Colic lymph node (tissue), 1 donor: ENCODE results near the genes C6orf120 and ERMARD.

- PRO-cap: no peak
Observed at GRCh38 chr6:168114530-168114821, 35.5 kb upstream of the FRMD1 start.

DNA sequence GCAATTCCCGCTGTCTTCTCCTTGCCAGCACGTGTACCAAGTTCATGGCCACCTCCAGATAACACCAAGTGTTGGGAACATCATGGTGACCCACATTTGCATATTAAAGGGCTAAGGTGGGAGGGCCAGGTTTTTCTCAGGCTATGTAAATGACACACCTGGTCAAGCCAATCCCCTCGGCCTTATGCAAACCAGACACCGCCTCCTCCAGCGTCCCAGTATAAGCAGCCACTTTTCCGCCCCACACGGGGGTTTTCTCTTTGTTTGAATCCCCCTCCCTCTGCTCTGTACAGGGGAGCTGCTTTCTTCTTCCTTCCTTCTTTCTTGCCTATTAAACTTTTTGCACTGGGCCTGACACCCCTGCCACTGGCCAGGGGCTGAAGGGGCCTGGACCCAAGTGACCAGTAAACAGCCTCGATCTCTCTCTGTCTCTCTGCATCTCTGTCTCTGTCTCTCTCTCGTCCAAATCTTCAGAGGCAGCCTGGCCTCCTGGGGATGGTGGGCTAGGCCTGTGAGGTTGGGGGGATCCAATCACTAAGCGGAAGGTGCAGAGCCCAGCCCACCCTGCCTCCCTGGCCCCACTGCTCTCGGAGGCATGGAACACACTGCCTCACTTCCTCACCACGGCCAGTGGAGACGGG is 110.5 kb downstream of the DACT2 start:
- PRO-cap: no peak

- PRO-cap: no peak
Observed at GRCh38 chr6:168225226-168225716, 94.3 kb downstream of the DACT2 start.

- PRO-cap: no peak
Observed at GRCh38 chr6:168301488-168302292, 17.9 kb downstream of the DACT2 start.

DNA sequence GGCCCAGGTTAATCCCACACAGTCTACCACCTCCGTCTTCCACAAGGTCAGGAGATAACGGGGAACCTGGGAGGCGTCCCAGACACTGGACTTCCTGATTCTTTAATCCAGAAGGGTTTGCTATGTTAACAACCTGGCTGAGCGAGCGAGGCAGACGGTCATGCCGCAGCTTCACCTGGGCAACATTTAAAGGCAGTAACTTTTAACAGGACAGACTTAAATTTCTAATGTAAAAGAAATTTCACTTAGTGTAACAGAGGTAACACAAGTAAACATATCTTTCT is 1.4 kb downstream of the DACT2 start:
- PRO-cap: no peak

- PRO-cap: no peak
Observed at GRCh38 chr6:168666903-168667752, 226.1 kb downstream of the SMOC2 start.

DNA sequence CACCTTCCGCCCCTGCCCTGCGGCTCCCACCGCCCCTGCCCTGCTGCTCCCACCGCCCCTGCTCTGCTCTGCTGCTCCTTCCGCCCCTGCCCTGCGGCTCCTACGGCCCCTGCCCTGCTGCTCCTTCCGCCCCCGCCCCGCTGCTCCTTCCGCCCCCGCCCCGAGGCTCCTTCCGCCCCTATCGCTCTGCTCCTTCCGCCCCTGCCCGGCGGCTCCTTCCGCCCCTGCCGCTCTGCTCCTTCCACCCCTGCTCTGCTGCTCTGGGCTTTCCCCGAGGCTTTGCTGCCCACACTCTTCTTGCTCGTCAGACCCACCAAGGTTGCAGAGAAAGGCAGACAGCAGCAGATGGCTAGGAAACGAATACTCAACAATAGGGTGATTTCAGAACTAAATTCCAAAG is 78.7 kb downstream of the THBS2 start:
- PRO-cap: no peak

GRCh38 chr6:169224099-169224918 is 29.3 kb downstream of the THBS2 start:
- PRO-cap: no peak

DNA sequence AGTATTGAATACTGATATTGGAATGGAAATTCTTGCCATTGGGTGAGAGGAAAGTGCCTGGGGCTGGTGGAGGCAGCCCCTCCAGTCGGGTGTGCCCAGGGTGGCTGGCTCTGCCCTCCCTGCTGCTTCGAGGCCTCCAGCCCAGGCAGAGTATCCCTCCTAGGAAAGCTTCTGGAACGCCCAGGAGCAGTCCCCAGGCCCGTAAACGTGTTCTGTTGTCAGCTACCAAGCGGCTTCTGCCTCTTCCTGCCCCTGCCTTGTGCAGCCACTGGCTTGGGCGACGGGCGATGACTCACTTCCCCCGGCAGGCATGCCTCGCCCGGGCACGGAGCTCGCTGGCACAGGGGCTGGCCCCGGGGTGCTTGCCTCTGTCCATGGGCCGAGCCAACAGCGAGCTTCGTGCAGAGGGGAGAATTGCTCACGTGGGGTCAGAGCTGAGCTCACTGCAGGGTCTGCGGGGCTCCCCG is 86.7 kb upstream of the THBS2 start:
- PRO-cap: no peak

DNA sequence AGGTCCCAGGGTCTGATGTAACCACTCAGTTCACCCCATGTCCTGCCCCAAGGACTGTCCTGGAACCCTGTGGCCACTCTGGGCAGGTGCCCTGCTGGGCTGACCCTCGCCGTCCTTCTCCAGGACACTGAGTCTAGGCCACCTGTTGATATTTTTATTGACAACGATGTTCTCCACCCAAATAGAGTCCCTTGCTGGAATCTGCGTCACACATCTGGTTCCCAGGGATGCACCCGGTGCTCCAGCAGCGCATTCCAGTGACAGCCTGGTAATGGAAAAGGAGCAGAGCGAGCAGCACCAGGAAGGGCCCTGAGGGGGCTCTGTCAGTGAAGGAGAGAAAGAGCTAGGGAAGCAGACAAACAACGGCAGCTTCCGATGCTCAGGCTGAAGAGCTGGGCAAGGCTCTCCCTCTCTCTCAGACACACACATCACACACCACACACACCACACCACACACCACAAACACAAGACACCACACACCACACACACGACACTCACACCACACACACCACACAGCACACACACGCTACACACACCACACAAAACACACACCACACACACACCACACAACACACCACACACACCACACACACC is 117.8 kb upstream of the THBS2 start:
- PRO-cap: no peak

DNA sequence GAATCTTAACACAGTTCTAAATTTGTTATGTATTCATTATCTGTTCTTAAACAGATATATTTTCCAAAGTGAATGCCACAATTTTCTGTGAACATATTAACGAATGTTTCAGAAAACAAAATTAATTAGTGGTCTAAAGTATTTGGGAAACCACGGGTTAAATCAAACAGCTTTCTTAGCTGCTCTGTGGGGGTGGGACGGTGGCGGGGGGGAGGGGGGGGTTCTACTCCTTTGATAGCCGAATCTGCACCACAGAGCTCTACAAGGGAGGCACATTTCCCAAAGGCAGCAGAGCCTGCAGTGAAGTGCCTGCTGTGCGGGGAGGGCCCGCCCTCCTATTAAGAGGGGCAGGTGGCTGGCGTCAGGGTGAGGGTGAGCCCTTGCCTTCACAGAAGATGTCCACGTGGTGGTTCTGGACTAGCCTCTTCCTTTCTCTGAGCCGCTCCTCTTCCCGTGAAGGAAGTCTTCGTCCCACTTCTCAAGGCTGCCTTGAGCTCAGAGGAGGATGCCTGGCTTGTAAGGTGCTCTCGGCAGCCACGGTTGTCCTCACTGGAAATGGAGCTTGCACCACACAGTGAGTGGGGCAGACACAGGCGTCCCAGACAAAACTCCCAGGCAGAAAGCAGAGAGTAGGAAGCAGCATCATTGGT is 174.9 kb upstream of the THBS2 start:
- PRO-cap: no peak

GRCh38 chr6:169452111-169453018 is 198.7 kb upstream of the THBS2 start:
- PRO-cap: bidirectional peak, plus-strand start at chr6:169452449, minus-strand start at chr6:169452190

- PRO-cap: no peak
Observed at GRCh38 chr6:169688984-169689677, 12.7 kb downstream of the WDR27 start.

GRCh38 chr6:169702094-169703087 is at the start of gene C6orf120:
Gene C6orf120, plus strand, starts transcription at chr6:169702126.
- PRO-cap: bidirectional peak, plus-strand start at chr6:169702138, minus-strand start at chr6:169702055

GRCh38 chr6:169724892-169725634 is 763 bp upstream of the PHF10 start:
- PRO-cap: unidirectional peak, minus-strand start at chr6:169725077; bidirectional peak, plus-strand start at chr6:169725466, minus-strand start at chr6:169725251

DNA sequence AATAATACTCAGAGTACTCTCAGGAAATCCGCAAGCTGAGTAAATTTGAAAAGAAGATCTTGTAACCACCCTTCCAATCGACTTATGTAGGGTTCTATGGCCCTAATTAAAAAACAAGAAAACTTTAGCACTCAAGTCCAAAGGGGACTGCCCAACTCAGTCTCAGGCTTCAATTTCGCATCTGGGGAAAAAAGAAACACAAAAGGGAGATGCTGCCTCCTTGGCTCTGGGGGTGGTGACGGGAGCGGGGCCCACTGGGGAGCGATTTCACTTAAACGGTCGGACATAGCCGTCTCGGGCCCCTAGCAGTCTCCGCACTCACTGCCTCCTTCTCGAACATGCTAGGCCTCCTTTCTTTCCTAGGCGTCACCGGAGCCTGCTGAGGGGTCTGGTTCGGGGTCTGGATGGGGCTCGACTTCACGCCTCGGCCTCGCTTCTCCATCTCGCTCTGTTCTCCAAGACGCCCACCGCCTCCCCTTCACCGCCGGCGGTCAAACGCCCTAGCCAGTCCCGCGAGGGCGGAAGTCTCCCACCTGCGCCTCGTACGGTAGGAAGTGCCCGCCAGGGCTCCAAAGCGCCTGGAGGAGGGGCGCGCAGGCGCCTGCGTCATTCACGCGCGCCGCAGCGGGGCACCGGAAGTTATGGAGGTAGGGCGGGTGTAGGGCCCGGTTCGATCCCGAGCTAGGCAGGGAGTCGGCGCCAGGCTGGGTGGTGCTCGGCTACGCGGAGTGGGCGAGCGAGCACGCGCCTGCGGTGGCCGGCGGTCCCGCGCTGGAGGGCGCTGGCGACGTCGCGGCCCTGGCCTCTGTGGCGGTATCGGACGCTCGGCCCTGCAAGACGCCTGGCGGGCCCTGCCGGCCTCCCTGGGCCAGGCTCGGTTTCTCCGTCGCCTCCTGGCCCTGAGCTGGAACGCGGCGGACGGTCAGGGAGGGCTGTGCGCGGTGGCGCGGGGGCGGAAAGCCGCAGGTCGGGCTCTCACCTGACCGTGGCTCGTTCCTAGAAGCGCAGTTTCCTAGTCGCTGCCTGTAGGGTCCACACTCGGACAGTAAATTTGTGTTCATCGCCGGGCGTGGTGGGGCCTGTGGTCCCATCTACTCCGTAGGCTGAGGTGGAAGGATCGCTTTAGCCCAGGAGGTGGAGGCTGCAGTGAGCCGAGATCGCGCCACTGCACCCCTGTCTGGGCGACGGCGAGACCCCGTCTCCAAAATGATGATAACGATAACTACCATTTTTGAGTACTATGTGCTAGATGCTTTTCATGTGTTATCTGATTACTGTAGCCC is at the start of gene ERMARD:
Gene ERMARD (plus strand): TSS at position 606 of the 1,283 bp plus-strand sequence.
- PRO-cap: bidirectional peak, plus-strand start at position 642 of the sequence, minus-strand start at position 556 of the sequence

DNA sequence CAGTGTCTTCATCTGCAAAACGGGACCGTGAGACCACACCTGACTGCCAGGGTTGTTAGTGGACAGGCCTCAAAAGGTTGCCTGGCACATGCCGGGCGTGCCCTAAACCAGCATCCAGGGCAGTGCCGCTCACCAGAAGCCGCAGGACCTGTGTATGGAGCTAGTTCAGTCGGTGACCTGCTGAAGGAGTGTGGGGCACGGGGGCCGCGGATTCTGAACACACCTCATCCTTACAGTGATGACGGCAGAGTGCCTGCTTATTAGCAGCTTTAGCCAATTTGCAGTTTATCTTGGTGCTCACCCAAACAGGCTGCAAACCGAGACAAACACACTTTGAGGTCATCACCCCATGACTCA is 153.6 kb downstream of the ERMARD start:
- PRO-cap: no peak

- PRO-cap: no peak
Observed at GRCh38 chr6:169905413-169905641, 153.9 kb downstream of the ERMARD start.

DNA sequence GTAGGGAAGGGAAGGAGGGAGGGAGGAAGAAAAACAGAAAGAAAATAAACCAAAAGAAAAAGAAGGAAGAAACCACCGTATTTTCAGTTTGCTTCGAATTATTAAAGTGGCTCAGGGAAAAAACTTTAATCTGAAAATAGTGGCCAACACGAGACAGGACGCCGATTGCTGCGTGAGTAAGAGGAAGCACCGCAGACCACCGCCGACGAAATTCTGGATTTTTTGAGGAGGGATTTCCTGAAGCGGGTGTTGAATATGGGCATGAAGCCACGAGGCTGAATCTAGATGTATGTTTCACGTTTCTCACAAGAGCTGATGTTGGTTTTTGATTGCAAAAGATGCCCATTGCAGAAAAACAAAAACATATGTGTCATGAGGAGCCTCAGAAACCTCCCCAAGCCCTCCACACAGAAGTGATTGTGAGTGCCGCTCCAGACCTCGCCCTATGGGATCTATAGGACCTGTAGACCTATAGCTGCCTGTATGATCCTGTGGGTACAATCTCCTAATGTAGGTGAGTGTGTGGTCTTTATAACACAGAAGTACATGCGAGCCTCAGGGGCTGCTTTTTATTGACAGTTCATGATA is 244.1 kb downstream of the DLL1 start:
- PRO-cap: no peak

GRCh38 chr6:170080716-170081512 is 210.0 kb downstream of the DLL1 start:
- PRO-cap: no peak